LUHMES (cell line): ENCODE measurements around a stretch of chr12.

GRCh38 chr12:118024997-118025511, 8.6 kb downstream of the RFC5 start:
- PRO-cap, result no peak

GRCh38 chr12:118136532-118137082, 683 bp downstream of the PEBP1 start:
- PRO-cap, result no peak

- PRO-cap, result no peak
Observed at GRCh38 chr12:118144426-118145804, 9.0 kb downstream of the PEBP1 start.

DNA sequence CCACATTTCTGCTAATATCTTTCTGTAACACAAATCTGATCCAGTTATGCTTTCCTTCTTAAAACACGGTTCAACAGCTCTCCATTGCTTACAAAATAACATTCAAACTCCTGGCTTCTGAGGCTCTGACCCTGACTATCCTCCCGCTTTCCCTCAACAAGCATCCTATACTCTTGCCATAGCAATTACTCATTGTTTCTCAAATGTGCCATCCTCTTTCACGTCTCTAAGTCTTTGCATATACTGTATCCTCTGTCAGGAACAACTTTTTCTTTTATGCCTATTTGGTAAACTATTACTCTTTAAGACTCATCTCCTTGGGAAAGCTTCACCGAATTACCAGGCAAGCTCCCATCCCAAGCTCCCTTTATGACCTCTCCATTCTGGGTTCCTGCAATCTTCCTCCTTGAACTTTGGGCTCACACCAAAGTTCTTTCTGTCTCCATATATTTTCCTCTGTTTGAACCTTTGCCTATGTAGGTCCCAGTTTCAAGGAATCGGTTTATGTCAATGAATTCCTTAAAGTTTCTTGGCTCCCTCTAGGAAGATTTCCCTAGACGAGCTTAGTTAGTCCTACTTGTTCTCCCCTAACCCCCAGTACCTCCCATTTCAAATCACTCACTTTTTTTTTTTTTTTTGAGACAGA, 22.9 kb downstream of the PEBP1 start:
- PRO-cap, result no peak

DNA sequence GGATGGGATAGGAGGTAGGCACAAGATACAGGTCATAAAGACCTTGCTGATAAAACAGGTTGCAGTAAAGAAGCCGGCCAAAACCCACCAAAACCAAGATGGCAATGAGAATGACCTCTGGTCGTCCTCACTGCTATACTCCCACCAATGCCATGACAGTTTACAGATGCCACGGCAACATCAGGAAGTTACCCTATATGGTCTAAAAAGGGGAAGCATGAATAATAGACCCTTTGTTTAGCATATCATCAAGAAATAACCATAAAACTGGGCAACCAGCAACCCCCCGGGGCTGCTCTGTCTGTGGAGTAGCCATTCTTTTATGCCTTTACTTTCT, 64.7 kb downstream of the TAOK3 start:
- PRO-cap, result no peak

DNA sequence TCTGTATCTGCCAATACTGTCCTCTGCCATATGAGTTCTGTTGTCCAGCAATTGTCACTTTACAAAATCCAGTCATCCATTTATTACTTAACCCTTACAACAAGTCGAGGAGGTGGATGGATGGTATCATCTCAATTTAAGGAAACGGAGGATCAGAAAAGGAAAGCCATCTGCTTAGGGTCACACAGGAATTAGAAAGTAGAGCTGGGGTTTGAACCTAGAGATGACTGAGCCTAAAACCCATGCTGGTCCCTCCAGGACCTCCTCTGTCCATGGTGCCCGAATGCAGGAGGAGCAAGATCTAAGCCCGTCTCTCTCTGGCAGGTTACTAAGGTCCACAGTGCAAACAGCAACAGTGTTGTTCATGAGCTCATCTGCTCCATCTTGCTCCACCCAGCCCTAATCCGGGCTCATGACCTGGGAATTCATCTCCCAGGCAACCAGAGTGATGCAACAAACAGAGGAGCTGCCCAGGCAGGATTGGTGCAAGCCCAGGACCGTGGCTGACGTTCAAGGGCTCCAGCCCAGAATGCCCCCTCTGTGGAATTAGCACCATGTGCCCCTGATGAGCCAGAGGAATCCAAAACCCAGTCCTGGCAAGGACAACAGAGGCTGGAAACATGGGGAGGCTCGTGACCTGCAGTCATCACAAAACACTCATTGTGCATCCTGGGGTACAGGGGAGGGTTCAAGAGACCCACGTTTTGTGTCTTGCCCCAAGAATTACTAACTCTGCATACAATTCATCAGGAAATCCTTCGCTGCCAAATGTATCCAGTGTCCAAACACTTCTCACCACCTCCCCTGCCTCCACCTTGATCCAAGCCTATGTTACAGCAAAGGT, 29.9 kb downstream of the HSPB8 start:
- PRO-cap, result no peak

- PRO-cap, result unidirectional peak, plus-strand start at chr12:119230060
Observed at GRCh38 chr12:119229975-119230260, 51.2 kb downstream of the HSPB8 start.

GRCh38 chr12:119363556-119363807, 29.0 kb downstream of the CCDC60 start:
- PRO-cap, result no peak

- PRO-cap, result no peak
Observed at GRCh38 chr12:119365534-119366111, 31.1 kb downstream of the CCDC60 start.

- PRO-cap, result no peak
Observed at GRCh38 chr12:119692241-119693667, 24.8 kb downstream of the PRKAB1 start.

- PRO-cap, result no peak
Observed at GRCh38 chr12:119704384-119704797, 36.5 kb downstream of the PRKAB1 start.

GRCh38 chr12:119710129-119710699, 42.3 kb downstream of the PRKAB1 start:
- PRO-cap, result no peak

- PRO-cap, result no peak
Observed at GRCh38 chr12:119730283-119730892, 62.5 kb downstream of the PRKAB1 start.

DNA sequence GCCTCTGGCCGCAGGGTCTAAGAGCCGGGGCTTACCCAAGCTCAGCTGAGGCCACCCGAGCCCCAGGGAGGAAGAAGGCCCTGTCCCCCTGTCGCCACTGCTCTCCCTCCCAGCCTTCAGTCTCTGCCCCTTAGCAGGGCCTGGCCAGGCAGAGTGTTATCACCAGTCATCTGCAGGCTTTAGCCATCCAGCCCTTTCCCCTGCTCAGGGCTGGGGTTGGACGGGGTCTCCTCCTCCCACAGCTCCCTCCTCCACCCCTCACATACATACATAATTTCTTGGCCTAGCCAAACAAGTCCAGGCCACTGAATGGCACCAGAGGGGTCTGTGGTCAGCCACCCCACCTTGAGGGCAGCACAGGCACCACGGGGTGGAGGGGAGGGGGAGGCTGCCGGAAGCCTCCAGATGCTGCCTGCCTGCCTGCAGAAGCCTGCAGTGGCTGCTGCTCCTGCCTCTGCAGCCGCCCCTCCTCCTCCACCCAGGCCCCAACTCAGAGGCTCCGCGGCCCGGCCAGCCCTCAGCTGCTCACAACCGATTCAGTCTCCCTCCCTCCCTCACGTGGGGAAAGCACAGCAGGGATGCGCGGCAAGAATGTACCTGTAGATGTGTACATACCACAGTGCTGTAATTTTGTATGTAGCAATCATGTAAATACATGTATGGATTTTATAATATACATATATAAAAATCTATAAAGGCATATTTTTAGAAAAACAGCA, 22.7 kb downstream of the RAB35 start:
- PRO-cap, result unidirectional peak, minus-strand start at position 442 of the sequence

GRCh38 chr12:120098831-120099474, 17.6 kb downstream of the RAB35 start:
- PRO-cap, result no peak

GRCh38 chr12:120101706-120101995, 14.9 kb downstream of the RAB35 start:
- PRO-cap, result no peak

- PRO-cap, result unidirectional peak, minus-strand start at chr12:120196981
Observed at GRCh38 chr12:120196787-120197810, 2.6 kb upstream of the GCN1 start.

- PRO-cap, result no peak
Observed at GRCh38 chr12:120231133-120232258, 30.6 kb upstream of the RPLP0 start.

DNA sequence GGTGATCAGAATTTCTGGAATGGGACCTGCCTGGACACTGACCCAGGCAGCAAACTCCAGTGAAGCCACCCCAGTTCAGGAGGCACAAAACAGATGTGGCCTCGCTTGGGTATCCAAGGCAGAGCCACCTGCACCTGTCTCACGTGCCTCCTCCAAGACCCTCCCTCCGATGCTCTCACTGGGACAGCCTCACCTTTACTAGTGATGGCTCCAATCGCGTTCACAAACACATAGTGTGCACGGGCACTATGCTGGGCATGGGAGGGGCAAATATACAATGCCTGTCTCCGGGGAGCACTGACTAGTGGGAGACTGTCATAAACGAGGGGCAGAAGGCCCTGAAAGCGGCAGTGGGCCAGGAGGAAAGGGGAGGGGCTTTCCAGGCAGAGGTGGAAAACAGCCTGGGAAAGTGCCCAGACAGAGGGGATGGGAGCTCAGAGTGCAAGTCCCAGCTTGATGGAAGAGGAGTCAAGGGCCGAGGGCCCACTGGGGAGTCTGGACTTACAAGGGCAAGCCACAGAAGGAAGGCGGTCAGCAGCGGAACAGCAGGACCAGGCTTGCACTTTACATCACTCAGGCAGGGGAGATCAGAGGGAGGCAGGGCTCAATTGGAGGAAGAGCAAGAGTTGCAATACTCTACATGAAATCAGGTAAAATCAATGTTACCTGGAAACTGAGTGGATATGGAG, 24.1 kb downstream of the PXN start:
- PRO-cap, result no peak

DNA sequence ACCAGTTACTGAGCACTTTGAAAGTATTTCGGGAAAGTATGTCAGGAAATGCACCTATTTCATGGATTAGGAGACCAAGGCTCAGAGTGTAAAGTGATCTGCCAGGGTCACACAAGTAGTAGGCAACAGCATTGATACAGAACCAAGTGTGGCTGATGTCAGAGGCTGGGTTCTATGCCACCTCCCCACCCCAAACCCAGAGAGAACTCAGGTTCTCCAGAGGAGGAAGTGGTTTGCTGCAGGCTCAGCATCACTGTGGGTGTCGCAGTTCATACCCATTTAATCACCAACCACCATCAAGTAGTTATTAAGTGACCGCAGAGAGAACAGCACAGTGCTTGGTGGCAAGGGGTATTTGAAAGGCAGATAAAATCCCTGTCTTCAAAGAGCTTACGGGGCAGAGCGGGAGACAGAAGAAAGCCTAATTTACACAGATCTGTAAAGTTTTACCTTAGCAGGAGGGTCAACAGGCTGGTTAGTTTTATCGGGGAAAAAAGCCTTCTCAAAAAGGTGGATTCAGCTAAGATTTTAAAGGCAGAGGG, 13.5 kb downstream of the PXN start:
- PRO-cap, result no peak